Cardiac muscle cell (in vitro differentiated cells and primary cell): ENCODE data around the genes PRAC1, ATP5MC1 and IGF2BP1.

- RAMPAGE, long total RNA: no peak
- RRBS: no CpG with 5 or more reads among the region's 2 CpGs
These were observed 10.7 kb upstream of the SKAP1 start for GRCh38 chr17:48440707-48441203.

DNA sequence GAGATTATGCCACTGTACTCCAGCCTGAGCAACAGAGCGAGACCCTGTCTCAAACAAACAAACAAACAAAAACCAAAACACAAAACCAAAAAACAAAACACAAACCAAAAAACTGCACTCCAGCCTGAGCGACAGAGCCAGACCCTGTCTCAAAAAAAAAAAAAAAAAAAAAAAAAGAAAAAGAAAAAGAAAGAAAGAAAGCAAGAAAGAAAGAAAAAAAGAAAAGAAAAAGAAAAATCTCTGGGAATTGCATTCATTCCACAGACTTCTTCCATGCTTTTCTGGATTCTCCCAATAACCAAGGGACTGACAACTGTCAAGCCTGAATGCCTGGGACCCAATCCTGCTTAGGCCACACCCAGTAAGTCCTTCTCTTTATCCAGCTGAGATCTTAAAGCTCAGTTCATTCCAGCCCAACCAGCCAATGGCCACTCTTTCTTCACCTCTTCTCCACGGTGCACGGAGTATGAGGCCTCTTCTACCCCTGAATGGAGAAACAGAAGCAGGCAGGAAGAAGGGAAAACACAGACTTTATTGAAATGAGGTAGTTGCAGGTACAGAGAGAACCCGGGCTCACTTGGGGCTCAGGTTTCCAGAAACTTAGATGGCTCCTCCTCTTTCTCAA is 2.7 kb downstream of the HOXB1 start:
- RAMPAGE, long total RNA: no peak
- RRBS: no CpG with 5 or more reads among the region's 5 CpGs

GRCh38 chr17:48542072-48542890 is 2.6 kb downstream of the HOXB2 start:
- RAMPAGE, long total RNA: no peak
- RRBS: 6% methylated on average over 15 of the region's 31 CpGs

- RAMPAGE, long total RNA: no peak
- RRBS: no CpG with 5 or more reads among the region's 5 CpGs
These were observed 8.2 kb downstream of the HOXB4 start for GRCh38 chr17:48569886-48570341.

DNA sequence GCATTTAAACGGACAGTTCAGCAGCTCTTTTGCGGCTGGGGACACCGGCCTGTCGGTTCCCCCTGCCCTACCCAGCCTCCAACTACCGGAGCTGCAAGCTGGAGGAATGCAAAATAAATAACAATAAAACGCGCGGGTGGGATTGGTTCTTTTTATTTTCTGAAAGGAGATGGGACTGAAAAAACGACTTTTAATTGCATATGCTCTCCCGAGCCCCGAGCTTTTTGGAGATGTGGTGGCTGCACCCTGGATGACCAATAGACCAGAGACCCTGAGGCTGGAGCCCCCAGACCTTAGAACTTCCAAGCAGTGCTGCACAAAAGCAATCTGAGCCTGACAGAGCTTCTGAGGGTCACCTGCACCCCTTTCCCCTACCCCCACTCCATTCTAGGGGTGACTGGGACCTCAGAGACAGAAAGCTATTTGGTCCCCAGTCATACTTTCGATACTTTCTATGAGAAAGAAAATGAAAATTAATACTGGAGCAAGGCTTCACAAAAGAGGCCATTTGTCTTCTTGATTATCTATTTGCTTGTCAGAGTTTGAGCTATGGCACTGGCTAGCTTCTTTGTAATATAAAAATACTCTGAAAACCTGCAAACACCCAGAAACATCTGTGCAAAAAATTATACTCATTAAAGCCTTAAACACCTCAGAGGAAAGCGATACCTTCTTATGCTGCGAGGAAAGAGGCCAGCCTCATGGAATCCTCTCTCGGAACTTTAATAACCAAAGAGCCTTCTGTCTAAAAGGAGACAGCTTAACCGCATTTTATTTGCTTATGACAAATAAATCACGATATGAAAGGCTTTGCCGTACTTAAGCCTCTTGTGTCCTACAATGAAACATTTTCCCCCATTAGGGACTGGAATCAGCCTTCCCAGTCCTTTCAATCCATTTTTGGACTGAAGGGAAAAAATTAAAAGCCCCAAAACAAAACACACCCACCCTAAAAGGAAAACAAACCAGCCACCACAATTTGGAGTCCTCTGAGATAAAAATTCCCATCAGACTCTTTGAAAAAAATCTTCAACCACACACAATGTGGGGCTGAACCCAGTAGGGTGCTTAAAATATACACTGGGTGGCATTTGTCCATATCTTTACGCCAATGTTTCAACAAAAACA is 3.4 kb downstream of the HOXB4 start:
- RAMPAGE, long total RNA: no peak
- RRBS: 5% methylated on average over 2 of the region's 19 CpGs

DNA sequence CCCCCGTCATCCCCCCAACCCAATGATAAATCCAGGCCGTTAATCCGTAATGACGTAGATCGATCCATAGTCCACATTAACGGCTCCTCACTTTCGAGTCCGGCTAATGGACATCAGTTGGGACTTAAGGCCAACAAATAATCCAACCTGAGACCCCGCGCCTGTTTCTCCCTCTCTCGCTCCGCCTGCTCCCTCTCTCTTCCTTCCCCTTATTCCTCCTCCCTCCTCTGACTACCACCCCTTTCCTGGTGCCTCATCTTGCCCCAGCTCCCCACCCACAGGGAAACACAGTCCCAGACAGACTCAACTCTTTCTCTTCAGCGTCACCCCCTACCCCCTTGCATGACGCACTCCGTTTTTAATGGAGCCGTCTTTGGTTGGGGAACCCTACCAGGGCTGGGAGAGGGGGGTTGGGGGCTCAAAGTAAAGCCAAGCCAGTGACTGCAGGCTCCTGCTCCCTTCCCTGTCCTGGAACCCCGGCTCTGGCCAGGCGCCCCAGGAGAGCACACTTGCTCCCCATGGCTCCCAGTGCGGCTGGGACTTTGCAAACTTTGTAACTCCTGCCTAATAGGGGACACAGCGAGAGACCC is 3.5 kb upstream of the HOXB5 start:
- RAMPAGE, long total RNA: no peak
- RRBS: 14% methylated on average over 3 of the region's 20 CpGs

GRCh38 chr17:48601365-48602127 is 3.2 kb downstream of the HOXB6 start:
- RAMPAGE, long total RNA: no peak
- RRBS: no CpG with 5 or more reads among the region's 23 CpGs

DNA sequence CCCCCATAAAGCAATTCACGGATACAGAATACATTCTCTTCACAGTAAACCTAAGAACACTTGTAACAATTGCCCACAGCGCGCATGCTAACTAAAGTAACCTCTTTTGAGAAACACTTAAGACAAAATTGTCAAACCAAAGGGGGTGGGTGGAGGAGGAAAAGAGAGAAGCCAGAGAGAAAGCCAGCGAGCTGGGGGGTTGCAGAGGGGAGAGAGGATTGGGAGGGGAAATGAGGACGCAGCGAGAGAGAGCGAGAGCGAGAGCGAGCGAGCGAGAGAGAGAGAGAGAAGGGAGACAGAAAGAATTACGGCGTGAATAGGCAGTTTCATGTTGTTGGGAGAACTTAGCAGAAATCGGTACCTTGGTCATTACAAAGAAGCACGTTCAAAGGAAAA is 1.6 kb upstream of the HOXB7 start:
- RAMPAGE, long total RNA: no peak
- RRBS: no CpG with 5 or more reads among the region's 15 CpGs

DNA sequence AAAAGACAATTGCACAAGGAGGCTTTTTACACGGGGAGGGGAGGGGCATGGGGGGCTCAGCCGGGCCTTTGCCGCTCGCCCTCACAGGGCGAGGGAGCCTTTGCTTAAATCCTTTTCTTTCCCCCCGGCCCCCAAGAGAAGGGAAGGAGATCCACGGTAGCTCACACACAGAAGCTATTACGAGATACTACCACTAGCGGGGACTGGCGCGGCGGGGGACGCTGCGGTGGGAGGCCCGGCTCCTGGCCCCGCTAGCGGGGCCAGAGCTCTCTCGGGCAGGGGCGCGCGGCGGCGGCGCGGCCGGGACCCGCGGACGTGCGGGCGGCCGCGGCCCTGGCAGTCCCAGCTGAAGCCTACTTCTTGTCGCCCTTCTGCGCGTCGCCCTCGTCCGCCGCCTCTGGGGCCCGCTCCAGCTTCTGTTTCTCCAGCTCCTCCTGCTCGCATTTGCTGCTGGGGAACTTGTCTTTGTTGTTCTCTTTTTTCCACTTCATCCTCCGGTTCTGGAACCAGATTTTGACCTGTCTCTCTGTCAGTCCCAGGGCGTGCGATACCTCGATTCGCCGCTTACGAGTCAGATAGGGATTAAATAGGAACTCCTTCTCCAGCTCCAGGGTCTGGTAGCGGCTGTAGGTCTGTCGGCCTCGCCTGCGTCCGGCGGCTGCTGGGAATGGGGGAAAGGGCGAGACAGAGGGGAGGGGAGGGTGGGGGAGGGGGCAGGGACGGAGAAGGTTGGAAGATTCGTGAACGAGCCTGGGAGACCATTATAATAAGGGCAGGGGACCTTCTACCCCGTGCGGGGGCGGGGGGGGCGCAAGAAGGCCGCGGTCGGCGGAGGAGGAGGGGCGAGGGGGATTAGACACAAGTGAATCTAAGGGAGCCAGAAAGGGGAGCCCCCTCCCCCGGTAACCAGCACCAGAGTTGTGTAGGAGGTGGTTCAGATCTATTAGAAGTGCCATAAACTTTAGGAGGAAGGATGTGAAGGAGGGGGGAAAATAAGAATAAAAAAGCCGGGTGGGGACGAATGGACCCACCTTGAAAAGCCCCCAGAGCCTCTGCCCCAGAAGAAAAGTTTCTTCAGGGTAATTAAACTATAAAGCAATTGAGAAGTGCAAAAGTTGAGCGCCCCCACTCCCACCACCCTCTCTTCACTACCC is 1.9 kb downstream of the HOXB8 start:
- RAMPAGE, long total RNA: no peak
- RRBS: 2% methylated on average over 24 of the region's 72 CpGs

GRCh38 chr17:48624762-48625490 is 1.2 kb downstream of the HOXB9 start:
- RAMPAGE, long total RNA: no peak
- RRBS: 3% methylated on average over 32 of the region's 62 CpGs

- RAMPAGE, long total RNA: no peak
- RRBS: 11% methylated on average over 4 of the region's 36 CpGs
These were observed at the start of gene PRAC1 for GRCh38 chr17:48722225-48723299. Gene PRAC1 (minus strand): TSS chr17:48722518.

- RAMPAGE, long total RNA: no peak
- RRBS: no CpG with 5 or more reads among the region's 3 CpGs
These were observed 26.6 kb downstream of the TTLL6 start for GRCh38 chr17:48790379-48790900.

DNA sequence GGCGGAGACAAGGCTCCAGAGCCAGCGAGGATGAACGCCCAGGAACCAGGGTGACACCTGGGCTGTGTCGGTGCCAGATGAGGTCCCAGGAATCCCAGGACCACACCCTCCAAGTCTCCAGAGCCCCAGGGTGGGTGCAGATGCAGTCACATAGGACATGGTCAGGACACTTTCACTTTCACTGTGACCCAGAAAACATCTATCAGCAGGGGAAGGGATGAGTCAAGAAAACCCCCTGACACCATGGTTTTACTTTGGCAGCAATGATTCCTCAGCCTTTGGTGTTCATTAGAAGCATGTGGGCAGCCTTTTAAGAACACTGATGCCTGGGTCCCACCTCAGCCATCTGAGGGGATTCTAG is 25.4 kb downstream of the TTLL6 start:
- RAMPAGE, long total RNA: no peak
- RRBS: no CpG with 5 or more reads among the region's 4 CpGs

GRCh38 chr17:48811992-48812344 is 5.1 kb downstream of the TTLL6 start:
- RAMPAGE, long total RNA: no peak
- RRBS: no CpG with 5 or more reads among the region's 3 CpGs

DNA sequence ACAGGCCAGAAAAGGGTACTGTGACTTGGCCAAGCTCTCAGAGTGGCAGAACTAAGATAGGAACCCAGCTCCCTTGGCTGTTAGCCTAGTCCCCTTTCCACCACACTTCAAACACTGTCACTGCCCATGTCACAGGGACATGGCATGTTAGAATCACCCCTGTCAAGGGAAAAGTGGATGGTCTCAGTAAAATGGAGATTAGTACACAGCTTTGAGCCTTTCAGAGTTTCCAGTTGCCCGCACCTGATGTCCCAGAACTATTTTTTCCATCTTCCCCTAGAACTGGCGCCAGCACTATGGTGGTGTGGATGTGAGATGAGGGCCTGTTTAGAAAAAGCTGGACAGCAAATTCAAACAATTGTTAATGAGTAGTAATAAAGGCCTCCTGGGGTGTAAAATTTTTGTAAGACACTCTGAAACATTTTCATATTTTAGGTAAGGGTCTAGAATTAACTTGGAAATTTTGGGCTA is 1.8 kb downstream of the CALCOCO2 start:
- RAMPAGE, long total RNA: no peak
- RRBS: no CpG with 5 or more reads among the region's 2 CpGs

GRCh38 chr17:48892688-48893370 is at the start of gene ATP5MC1:
Gene ATP5MC1 (plus strand): TSS chr17:48892787.
- RAMPAGE, long total RNA: start-site peak on the plus strand at chr17:48892786-48892852, 3,011 and 2,092 reads in 2 replicates
- RRBS: 4% methylated on average over 4 of the region's 29 CpGs

DNA sequence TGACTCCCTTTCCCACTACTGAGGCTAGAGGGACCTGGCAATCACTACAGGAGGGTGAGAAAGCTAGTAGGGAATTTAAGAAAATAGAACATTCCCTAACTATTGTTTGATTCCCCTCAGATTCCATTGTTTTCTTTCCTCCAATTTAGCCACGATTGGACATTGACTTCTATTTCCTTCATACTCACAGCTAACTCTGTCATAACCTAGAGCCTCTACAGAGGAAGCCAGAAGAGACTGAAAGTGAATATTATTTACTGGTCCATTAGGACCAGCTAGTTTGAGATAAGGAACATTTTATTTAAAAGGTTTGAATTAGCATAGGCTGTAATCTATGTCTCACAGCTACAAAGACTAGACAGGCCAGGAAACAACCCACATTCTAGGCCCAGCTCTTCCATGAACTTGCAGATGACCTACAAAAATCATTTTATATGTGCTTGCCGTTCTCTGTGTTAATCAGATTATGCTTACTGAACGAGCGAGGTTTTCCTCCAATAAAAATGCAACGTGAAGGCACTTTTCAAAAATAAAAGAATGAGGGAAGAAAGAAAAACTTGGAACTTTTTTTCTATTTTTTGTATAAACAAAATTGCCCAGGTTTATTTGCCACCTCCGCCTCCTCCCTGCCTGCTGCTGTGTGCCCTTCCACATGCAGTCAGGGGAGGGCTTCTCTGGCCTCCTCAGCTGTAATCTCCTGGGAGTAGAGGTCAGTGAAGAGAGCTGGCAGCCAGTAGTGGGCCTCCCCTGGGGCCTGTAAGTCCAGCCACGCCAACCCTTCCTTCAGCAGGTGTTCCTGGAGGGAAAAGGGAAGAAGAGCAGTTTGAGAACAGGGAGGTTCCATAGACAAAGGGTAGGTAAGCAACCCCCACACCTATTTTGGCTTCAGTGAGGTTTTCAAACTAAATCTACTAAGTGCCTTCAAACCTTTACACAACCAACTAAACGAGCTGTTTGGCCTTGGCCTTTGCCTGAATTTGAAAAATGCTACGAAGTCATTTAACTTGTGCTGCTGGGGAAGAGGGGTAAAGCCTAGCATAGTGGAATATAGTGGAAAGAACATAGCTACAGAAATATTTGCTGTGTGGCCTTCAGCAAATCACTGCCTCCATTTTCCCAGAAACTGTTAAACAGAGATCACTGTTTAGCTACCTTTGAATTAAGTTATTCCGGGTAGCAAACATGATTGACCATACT is 14.4 kb downstream of the SNF8 start:
- RAMPAGE, long total RNA: no peak
- RRBS: no CpG with 5 or more reads among the region's 10 CpGs

- RAMPAGE, long total RNA: start-site peak on the minus strand at chr17:48996965-48997027, 255 and 253 reads in 2 replicates; start-site peak on the plus strand at chr17:48997141-48997237, 75 and 87 reads in 2 replicates; start-site peak on the plus strand at chr17:48997437-48997506, 308 and 393 reads in 2 replicates
- RRBS: 2% methylated on average over 9 of the region's 61 CpGs
These were observed at the start of gene IGF2BP1 for GRCh38 chr17:48996836-48997693. Gene IGF2BP1 (plus strand): TSS chr17:48997385.

DNA sequence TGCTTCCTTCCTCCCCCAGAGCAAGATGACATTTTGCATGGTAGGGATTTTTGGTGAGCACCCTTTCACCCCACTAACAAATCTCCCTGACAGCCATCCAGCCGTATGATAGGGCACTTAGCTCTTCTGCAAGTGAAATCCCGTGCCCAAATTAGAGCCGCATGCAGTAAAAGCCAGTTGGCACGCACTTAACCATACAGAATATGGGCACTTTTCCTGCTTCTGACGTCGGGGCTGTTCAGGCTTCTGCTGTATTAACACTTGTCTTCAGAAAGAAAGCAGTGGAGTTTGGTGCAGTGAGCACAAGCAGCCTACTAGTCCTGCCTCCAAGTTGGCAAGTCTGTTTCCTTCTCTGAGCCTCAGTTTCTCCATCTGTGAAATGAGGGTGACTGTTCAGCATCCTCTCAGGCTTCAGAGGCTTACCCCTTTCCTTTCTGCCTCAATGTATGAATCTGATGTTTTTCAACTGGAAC is 18.7 kb downstream of the IGF2BP1 start:
- RAMPAGE, long total RNA: no peak
- RRBS: no CpG with 5 or more reads among the region's 6 CpGs

- RAMPAGE, long total RNA: no peak
- RRBS: no CpG with 5 or more reads among the region's 2 CpGs
These were observed 14.8 kb upstream of the B4GALNT2 start for GRCh38 chr17:49117583-49118319.